Fibroblast of villous mesenchyme (primary cell): ENCODE measurements around a stretch of chr15.

DNA sequence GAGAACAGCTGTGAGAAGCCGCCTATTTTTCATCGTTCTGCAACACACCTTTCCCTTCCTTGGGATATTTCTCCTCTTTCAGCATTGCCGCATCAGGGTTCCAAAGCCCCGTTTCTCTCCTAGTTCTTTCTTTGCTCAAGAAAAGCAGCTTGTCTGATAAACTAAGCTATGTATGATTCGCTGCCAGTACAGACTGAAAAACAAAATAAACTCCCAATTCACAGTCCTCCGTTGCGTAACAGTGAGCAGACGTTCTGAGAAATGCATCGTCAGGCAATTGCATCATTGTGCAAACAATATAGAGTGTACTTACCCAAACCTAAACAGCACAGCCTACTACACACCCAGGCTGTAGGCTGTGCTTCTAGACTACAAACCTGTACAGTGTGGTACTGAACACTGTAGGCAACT, 8.8 kb upstream of the ADAMTS17 start:
- CAGE, long polyA plus RNA: no peak

DNA sequence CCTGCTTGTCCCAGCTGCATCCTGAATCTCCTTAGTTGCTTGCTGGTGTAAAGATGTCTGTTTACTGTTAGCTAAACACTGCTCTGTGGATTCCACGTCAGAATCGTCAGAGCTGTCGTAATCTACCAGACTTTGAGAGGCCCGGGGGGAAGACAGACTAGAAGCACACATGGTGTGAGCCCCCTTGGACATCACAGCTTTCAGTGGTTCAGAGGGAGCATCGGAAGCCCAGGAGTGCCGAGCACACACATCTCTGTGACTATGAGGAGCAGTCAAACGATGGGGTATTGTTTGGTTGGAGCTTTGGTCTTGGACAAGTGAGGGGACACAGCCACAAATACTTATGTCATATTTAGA, 32.5 kb downstream of the LINS1 start:
- CAGE, long polyA plus RNA: no peak

DNA sequence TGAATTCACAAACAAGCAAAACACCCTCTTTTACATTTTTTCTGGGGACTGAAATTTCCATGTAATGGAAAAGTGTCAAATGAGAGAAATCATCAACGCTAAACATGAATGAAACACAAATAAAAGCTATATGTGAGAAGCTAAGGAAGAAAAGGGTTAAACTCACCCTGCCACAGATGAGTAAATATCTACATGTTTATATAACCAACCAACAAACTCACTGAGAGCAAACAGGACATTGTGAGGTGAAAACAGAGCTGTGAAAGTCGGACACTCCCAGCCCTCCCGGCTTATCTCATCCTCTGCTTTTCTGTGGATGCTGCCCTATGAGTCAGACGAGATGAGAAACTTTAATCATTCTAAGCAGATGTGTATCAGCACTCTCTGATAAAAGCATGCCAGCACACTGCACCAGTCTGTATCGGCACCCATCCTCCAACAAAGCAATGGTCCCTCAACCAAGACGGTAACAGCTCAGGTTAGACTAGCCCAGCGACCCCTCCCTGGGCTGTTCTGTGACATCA, 120.0 kb upstream of the ALDH1A3 start:
- CAGE, long polyA plus RNA: no peak

GRCh38 chr15:101006882-101007392, 87.8 kb downstream of the LRRK1 start:
- CAGE, long polyA plus RNA: no peak

GRCh38 chr15:101067732-101068133, 148.6 kb downstream of the LRRK1 start:
- CAGE, long polyA plus RNA: no peak

DNA sequence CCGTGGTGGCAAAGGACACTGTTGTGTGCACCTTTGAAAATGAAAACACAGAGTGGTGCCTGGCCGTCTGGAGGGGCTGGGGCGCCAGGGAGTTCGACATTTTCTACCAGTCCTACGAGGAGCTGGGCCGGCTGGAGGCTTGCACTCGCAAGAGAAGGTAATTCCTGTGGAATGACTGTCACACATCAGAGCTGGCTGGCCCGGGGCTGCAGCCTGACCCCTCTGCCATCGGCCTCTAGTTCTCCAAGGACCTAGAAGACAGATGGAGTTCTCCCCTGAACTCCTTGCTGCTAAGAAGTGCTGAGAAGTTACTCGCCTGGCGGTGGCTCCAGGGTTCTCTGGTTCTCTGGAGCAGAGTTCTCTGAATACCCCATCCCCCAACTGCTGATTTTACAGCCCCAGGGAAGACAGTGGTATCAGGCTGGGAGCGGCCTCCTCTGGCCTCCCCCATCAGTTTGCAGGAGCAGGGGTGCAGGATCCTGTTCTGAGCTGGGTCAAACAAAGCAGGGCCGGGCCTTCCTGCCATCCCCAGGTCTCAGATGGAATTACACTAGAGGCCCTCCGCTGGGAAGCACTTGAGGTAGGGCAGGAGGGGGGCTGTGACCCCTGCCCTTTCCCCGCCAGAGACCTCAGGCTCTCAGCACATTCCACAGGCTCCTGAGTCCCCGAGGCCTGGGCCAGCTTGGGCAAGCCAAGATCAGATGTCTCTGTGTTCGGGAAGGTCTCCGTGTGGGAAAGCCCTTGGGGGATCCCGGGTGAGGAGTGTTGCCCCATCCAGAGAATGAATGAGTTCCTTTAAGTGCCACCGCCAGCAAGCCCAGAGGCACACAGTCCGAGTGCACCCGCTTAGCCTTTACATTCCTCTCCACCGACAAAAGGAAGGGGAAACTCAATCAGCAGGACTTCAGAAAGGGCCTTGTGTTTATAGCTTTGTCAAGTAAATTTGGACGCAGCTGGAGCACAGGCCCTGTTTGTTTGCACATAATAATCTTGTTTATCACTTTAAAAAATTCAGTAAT, 149.8 kb downstream of the LRRK1 start:
- CAGE, long polyA plus RNA: no peak

GRCh38 chr15:101127056-101128304, 124.4 kb downstream of the CHSY1 start:
- CAGE, long polyA plus RNA: no peak

- CAGE, long polyA plus RNA: no peak
Measured at GRCh38 chr15:101148932-101149807, 102.7 kb downstream of the CHSY1 start.

DNA sequence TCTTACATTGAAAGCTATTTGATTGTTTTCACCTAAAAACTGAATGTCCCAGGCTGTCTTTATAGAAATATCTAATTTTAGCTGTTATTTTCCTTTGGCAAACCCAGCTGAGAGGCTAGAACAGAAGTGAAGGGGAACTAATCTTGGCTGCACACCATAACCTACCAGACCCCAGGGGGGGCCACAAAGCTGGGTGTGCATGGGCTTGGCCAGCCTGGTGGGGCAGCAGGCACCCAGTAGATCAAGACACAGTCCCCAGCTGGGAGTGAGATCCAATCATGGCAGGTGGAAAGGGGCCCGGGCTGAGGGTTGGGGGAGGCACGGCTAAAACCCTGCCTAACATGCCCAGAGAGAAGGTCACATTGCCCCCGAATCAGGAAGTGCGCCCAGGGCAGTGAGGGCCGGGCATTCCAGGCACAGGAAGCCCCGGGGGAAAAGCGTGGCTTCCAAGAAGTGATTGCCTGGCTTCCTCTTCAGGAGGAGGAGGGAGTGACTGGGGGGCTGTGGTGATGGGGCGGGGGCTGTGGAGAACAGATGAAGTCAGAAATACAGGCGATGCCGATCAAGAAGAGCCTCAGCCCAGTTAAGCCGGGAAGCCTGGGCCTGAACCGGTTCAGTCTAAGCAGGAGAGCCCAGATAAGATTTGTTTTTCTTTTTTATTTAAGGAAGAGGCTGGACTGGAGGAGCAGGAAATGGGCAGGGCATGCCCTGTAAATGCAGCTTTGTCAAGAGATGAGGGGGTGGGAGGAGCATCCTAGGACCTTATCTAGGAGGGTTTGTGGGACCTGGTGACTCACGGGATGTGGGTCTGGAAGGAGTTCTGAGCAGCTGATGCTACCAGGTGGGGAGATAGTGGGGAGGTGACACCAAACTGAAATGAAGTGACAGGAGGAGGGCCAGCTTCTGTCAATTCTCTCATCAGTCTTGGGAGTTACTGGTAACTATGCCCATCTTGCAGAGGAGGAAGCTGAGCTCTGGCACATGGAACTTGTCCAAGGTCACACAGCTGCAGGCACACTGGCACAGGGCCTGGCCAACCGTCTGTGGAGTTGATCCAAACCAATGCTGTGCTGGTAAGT, 83.9 kb downstream of the CHSY1 start:
- CAGE, long polyA plus RNA: no peak

GRCh38 chr15:101231533-101232107, 20.2 kb downstream of the CHSY1 start:
- CAGE, long polyA plus RNA: no peak

- CAGE, long polyA plus RNA: no peak
Measured at GRCh38 chr15:101244858-101245858, 6.7 kb downstream of the CHSY1 start.

GRCh38 chr15:101252082-101252617, 302 bp upstream of the CHSY1 start:
- CAGE, long polyA plus RNA: no peak

DNA sequence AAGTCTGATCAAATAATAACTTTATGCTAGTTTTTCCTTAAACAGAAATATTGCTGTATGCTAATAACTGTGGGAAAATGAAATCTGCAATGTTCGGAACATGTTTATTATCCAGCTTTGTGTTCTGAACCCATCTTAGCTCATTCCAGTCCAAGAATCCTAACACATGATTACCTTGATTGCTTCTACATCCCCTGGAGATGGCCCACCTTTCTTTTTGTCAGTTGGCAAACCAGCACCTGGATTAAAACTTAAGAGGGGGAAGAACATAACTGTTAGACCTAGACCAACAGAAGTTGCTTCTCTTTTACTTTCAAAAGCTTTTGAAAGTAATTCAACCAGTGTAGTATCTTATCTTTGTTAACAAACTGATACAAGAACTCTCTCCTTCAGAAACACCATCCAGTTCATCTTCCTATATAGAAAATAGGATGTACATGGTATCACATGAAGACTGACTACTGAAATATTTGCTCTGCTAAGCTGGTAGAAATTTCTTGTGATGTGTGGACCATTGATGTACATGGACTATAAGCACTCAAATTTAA, 8.3 kb upstream of the SELENOS start:
- CAGE, long polyA plus RNA: no peak

- CAGE, long polyA plus RNA: no peak
Measured at GRCh38 chr15:101299224-101299479, 4.1 kb upstream of the SNRPA1 start.

GRCh38 chr15:101368754-101369185, 73.7 kb upstream of the SNRPA1 start:
- CAGE, long polyA plus RNA: no peak

GRCh38 chr15:101430028-101430457, 59.5 kb downstream of the PCSK6 start:
- CAGE, long polyA plus RNA: no peak

- CAGE, long polyA plus RNA: no peak
Measured at GRCh38 chr15:101487394-101488317, 1.9 kb downstream of the PCSK6 start.

- CAGE, long polyA plus RNA: no peak
Measured at GRCh38 chr15:101488318-101489000, 1.0 kb downstream of the PCSK6 start.

DNA sequence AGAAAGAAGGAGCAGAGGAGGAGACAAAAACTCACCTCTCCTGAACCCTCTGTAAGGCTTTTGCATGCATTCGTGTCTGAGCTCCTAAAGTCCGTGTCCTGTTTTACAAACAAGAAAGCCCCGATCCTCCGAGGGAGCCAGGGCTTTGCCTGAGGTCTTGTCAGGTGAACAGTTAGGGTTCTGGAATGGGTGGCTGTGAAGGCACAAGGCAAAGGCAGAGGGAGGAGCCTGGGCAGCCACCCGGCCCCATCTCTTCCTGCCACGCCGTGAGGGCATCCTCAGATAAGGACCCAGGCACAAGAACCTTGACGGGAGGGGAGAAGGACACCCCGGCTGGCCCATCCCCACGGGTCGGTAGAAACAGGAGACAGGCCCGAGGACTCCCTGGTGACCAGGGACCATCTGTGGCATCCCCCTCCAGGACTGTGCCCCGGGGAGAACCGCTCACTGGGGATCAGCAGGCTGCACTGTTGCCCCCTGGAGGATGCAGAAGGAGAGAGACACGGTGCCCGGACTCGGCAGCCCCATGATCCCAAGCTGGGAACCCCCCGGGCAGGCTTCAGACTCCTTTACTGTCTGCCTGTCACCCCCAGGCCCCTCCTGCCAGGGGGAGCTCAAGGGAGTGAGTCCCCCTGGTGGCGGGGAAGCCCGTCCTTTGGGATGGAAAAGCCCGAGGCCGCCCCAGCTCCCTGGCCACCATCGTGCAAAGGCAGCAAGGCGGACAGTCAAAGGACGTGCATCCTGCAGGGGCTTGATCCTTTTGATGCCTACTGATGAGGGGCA, 12.3 kb upstream of the PCSK6 start:
- CAGE, long polyA plus RNA: no peak

DNA sequence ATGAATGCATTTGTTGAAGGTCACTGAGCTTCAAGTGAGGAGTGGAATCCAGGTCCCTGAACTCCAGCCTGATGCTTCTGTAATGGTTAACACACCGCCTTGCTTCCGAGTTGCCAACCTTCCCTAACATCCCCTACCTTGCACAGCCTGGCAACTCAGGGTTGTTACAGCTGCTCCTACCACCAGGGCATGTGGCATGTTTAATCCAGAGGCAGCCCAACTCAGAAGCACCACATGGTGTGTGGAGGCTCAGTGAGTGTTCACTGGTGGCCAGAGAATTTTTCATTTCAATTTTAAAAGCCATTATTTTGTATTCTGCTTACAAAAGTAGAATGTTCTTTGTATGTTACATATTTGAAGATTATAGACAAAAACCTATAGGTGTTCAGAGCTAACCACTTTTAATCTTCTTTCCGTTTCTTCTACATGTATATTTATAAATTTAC, 4.9 kb downstream of the TM2D3 start:
- CAGE, long polyA plus RNA: no peak